Hematopoietic multipotent progenitor cell (in vitro differentiated cells): ENCODE measurements around the gene ZBTB45.

DNA sequence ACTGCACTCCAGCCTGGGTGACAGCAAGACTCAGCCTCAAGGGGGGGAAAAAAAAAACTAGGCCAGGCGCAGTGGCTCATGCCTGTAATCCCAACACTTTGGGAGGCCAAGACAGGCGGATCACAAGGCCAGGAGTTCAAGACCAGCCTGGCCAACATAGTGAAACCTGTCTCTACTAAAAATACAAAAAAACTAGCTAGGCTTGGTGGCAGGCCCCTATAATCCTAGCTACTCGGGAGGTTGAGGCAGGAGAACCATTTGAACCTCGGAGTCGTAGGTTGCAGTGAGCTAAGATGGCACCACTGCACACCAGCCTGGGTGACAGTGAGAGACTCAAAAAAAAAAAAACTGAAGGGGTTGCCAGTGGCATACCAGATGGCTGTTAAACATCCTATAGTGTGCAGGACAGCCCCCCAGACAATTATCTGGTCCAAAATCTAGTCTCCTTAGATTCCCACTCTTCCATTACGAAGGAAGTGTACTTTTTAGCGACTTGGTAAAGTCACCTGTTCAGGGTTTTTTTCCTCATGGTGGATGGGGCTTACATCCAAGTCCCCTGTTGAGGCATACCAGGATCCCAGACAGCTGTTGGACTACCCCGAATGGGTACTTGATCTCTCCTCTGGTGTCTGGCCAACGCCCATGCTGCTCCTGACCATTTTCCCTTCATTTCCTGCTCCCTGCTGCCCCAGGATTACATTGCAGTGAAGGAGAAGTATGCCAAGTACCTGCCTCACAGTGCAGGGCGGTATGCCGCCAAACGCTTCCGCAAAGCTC, 3.0 kb upstream of the RNF225 start:
- CAGE, long polyA plus RNA, result no peak

- CAGE, long polyA plus RNA, result no peak
These were observed 6.0 kb downstream of the RNF225 start for GRCh38 chr19:58401088-58402184.

GRCh38 chr19:58475055-58475317, 1.2 kb upstream of the ZNF446 start:
- CAGE, long polyA plus RNA, result no peak

GRCh38 chr19:58477042-58477311, 825 bp downstream of the ZNF446 start:
- CAGE, long polyA plus RNA, result no peak

- CAGE, long polyA plus RNA, result no peak
These were observed at the start of gene ZBTB45 for GRCh38 chr19:58519450-58520494. TSS of gene ZBTB45 (minus strand) at chr19:58519810.

GRCh38 chr19:58550976-58551469, 3.9 kb downstream of the CHMP2A start:
- CAGE, long polyA plus RNA, result no peak

DNA sequence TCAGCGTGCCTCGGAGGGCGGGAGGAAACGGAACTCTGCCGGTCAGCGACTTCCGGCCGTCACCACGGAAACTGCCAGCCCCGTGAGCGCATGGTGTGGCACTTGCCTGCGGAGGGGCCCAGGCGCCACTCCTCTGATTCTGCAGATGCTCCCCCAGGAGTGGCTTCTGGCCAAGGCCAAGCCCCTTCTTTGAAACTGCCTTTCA, 1.1 kb upstream of the UBE2M start:
- CAGE, long polyA plus RNA, result no peak

DNA sequence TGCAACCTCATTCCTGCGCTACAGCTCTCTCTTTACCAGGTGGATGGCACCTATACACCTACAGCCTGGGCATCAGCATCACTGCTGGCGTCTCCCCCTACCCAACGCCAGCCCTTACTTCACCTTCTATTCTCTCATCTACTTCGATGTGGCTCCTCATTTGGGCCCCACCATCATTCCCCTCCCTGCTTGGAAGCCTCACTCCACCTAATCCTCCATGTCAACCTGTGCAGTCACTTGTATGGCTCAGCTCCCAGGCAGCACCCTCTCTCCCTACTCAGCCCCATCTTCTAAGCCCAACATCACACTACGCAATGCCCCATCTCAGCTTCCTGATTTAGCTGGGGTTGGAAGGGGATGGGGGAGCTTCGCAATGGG, 1.1 kb downstream of the MZF1 start:
- CAGE, long polyA plus RNA, result no peak

- CAGE, long polyA plus RNA, result no peak
These were observed 8.1 kb upstream of the MZF1 start for GRCh38 chr19:58581135-58581816.